OVCAR3 (cell line): ENCODE results near the genes ITLN1, F11R and FCER1G.

- RRBS = no CpG with 5 or more reads among the region's 3 CpGs
These were observed at the start of gene ITLN1 for GRCh38 chr1:160884992-160885332. Gene ITLN1 (minus strand): TSS chr1:160885180.

- RRBS = no CpG with 5 or more reads among the region's 3 CpGs
These were observed 28.7 kb downstream of the ITLN2 start for GRCh38 chr1:160925797-160926351.

DNA sequence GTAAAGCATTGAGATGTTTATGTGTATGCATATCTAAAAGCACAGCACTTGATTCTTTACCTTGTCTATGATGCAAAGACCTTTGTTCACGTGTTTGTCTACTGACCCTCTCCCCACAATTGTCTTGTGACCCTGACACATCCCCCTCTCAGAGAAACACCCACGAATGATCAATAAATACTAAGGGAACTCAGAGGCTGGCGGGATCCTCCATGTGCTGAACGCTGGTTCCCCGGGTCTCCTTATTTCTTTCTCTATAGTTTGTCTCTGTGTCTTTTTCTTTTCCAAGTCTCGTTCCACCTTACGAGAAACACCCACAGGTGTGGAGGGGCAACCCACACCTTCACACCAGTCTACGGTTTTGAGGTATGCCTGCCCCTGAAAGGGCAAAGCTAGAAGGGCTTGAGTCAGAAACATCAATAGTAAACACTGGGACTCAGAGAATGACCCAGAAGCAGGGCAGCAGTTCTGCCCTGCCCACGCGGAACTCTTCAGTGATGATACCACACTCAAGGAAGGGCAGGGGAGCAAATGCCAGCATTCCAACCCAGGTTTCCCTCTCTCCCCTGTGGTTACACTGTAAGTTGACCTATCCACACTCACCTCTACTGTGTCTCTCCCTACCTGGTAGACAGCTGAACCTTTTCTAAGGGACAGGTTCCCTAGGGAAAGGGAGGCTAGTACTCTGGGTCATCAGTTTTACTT lies 3.3 kb downstream of the F11R start:
- RRBS = no CpG with 5 or more reads among the region's 10 CpGs

DNA sequence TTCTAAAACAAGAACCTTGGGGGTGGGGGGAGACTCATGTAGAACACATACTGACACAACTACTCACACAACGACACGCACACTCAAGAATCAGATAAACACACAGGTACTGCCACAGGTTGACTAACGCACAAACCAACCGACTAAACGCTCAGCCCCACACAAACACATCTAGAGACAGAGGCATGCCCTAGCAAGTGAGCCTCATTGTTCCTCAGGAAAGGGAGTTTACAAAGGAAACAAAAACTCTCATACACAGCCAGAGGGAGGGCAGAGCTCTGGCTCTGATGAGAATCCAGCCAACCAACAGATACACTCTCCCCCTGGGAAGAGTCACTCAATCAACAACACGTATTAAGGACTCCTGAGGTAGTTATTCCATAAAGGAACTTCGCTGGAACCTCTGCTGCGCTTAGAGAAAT lies 951 bp downstream of the F11R start:
- RRBS = no CpG with 5 or more reads among the region's 8 CpGs

- RRBS = no CpG with 5 or more reads among the region's 59 CpGs
These were observed at the start of gene F11R for GRCh38 chr1:161020412-161021419. Gene F11R (minus strand): TSS chr1:161021152.

GRCh38 chr1:161068031-161068879 lies 1.4 kb downstream of the ARHGAP30 start:
- RRBS = no CpG with 5 or more reads among the region's 6 CpGs

DNA sequence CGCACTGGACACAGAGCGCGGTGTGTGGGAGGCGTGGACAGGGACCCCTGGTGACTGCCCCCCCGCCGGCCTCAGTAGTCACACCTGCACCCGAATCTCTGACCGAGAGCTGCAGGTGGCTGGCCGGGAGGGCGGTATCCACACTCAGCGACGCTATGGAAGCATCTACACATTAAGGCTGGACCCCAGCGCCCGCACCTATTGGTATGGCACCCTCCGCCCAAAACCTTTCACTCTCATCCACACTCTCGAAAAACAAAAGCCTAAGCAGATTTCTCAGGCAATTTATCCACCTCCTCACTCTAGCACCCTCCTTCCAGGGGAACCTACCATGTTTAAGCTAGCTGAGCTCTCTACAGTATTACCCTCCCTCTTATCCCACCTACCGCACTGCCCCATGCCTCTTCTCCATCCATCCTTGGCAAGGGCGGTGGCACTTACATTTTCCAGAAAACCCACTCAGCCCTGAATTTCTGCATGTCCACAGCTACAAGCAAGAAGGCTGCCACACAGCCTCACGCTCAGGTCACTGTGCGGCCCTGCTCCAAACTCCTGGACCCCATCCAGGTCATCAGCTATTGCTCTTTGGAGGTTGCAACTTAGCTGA lies 801 bp downstream of the KLHDC9 start:
- RRBS = 22% methylated on average over 4 of the region's 20 CpGs

DNA sequence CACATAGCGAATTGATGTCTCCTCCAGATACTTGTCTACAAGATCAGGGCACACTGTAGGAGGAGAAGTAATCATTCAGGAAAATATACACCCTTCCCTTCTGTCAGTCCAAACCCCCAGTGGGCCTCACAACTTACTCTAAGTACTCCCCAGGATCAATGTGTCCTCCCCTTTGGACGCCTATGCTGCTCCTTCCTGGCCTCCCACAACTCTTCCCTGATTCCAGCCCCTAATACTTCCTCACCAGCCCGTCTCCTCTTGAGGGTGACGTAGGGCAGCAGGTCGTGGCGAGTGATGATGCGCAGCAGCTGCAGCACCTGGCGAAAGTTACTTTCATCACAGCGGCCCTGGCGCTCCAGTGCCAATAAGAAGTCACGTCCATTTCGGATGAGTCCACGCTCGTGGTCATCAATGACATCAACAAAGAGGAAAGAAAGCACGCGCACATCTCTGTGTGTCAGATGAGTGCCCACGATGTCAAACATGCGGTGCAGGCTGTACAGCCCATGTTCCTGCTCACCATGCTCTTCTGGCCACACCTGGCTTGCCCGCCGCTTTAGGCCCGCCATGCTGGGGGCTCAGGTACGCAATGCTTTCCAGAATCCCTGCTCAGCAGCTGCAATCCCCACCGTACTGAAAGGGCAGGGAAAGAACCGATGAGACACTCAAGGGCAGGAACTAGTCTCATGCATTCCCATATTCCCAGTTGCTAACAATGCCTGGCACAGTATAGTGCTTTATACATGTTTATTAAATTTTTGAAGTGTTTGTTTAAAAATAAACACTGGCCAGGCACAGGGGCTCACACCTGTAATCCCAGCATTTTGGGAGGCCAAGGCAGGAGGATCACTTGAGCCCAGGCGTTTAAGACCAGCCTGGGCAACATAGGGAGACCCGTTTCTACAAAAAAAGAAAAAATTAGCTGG lies 6.3 kb downstream of the NIT1 start:
- RRBS = no CpG with 5 or more reads among the region's 26 CpGs

- RRBS = no CpG with 5 or more reads among the region's 8 CpGs
These were observed 1.0 kb downstream of the B4GALT3 start for GRCh38 chr1:161176157-161176774.

DNA sequence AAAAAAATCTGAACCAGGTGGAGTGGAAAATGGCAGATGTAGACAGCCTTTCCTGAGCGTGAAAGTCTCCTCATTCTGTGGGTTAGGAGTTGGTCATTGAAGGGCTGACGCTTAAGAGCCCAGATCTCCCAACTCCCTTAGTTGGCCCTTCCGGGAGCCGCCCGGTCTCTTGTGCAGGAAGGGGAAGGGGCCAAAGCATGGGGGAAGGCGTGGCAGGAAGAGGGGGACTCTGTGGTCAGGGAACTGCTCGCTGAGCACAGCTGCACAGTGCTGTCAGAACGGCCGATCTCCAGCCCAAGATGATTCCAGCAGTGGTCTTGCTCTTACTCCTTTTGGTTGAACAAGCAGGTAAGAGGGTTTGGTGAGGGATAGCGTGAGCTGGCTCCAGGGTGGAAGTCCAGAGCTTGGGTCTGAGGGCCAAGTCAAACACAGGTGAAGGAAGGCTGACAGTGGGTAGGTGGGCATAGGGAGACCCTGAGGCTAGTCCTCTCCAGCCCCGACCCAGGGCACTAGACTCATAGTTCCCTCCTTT lies at the start of gene FCER1G:
TSS of gene FCER1G (plus strand) at position 273 of the 532 bp plus-strand sequence.
- RRBS = no CpG with 5 or more reads among the region's 11 CpGs

DNA sequence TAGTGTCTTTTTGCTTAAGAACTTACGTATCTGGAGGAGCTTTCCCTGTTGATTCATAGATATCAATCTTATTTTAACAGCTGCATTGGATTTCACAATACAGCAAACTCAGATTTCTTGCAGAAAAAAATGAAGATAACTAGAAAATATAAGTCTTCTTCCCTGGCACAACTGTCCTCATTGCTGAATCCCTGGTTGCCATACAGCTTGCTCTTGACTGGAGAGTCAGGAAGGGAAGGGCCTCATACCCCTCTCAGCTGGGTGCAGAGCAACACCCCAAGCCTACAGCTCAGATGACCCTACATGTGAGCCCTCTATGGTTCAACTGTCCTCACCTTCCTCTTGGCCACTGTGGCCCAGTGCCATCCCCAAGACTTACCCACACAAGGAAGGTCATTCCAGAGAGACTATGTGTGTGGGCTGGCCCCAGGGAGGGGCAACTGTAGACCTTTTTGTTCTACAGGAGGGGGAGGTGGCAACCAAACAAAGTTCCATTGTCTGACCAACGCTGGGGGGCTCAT lies 1.7 kb downstream of the MPZ start:
- RRBS = no CpG with 5 or more reads among the region's 2 CpGs

GRCh38 chr1:161400253-161400557 lies 32.5 kb upstream of the CFAP126 start:
- RRBS = no CpG with 5 or more reads among the region's 10 CpGs

GRCh38 chr1:161524764-161525921 lies 803 bp downstream of the HSPA6 start:
- RRBS = no CpG with 5 or more reads among the region's 83 CpGs

- RRBS = no CpG with 5 or more reads among the region's 59 CpGs
These were observed 6.4 kb downstream of the HSPA6 start for GRCh38 chr1:161530469-161531479.

DNA sequence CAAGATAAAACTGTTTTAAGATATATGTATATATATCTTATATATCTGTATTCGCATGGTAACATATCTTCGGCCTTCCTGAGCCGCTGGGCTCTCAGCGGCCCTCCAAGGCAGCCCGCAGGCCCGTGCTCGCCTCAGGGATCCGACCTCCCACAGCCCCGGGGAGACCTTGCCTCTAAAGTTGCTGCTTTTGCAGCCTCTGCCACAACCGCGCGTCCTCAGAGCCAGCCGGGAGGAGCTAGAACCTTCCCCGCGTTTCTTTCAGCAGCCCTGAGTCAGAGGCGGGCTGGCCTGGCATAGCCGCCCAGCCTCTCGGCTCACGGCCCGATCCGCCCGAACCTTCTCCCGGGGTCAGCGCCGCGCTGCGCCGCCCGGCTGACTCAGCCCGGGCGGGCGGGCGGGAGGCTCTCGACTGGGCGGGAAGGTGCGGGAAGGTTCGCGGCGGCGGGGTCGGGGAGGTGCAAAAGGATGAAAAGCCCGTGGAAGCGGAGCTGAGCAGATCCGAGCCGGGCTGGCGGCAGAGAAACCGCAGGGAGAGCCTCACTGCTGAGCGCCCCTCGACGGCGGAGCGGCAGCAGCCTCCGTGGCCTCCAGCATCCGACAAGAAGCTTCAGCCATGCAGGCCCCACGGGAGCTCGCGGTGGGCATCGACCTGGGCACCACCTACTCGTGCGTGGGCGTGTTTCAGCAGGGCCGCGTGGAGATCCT lies 25.1 kb downstream of the FCGR3B start:
- RRBS = 78% methylated on average over 12 of the region's 63 CpGs

GRCh38 chr1:161727376-161727877 lies 6.1 kb downstream of the FCRLB start:
- RRBS = 26% methylated on average over 12 of the region's 29 CpGs

DNA sequence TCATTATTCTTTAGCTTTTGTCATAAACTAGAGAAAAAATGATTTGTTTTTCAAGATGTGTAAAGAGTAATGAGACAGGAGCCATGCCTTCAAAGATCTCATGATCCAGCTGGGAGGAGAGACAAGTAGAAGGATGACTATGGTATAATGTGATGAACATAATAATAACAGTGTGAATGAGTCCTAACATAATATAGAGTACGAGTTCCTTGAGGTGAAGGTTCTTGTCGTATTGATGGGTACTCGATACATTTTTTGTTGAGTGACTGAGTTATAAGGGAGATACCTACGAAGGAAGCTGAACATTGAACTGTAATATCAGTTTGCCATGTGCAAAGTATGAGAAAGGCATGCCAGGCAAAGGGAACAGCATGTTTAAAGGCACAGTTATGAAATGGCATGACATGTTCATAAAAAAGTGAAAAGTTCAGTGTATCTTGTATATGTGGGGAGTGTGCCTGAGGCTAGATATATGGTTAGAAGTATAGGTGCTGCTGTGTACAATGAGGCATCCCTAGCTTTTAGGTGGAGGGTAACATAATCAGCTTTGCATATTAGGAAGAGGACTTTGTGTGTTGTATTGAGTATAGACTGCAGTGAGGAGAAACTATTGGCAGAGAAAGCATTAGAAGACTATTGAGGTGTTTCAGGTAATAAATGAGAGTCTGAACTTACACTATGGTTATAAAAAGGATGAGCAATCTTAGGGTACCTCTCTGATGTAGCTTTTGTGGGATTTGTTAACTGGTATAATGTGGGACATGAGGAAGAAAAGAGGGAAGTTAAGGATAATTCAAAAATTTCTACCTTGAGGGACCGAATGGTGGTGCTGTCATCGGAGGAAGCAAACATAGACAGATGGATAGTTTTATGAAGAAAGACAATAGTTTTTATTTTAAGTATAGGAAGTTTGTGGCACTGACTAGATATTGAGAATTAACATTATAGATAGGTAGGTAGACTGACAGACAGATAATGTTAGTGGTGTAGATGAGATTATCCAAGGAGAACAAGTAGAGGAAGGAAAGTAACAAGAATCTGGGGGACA lies 55.4 kb downstream of the ATF6 start:
- RRBS = no CpG with 5 or more reads among the region's 6 CpGs

DNA sequence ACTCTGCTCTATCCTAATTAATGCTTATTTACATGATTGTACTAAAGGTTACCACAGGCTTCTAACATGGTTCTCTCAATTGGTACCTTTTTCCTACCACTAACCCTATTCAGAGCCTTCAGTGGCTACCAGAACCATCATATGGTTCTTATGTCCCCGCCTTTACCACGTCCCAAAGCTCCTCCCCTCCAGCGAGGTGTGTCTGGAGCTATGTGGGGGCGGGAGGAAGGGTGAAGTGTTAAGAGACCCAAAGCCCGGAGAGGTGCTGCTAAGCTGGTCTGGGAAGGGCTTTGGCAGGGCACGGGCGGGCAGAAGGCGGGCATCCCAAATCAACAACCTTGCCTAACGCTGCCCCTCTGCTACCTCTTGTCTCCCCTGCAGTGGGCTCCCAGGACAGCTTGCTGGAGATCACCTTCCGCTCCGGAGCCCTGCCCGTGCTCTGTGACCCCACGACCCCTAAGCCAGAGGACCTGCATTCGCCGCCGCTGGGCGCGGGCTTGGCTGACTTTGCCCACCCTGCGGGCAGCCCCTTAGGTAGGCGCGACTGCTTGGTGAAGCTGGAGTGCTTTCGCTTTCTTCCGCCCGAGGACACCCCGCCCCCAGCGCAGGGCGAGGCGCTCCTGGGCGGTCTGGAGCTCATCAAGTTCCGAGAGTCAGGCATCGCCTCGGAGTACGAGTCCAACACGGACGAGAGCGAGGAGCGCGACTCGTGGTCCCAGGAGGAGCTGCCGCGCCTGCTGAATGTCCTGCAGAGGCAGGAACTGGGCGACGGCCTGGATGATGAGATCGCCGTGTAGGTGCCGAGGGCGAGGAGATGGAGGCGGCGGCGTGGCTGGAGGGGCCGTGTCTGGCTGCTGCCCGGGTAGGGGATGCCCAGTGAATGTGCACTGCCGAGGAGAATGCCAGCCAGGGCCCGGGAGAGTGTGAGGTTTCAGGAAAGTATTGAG lies 9.7 kb downstream of the SPATA46 start:
- RRBS = 94% methylated on average over 3 of the region's 54 CpGs

- RRBS = no CpG with 5 or more reads among the region's 2 CpGs
These were observed 29.8 kb upstream of the UHMK1 start for GRCh38 chr1:162467823-162468200.

- RRBS = no CpG with 5 or more reads among the region's 5 CpGs
These were observed 3.1 kb downstream of the UHMK1 start for GRCh38 chr1:162500592-162501271.